Renal cortical epithelial cell (primary cell): ENCODE results near the gene DCP1B.

- RRBS, result no CpG with 5 or more reads among the region's 11 CpGs
Observed at GRCh38 chr12:1785881-1786573, 34.3 kb upstream of the LRTM2 start.

DNA sequence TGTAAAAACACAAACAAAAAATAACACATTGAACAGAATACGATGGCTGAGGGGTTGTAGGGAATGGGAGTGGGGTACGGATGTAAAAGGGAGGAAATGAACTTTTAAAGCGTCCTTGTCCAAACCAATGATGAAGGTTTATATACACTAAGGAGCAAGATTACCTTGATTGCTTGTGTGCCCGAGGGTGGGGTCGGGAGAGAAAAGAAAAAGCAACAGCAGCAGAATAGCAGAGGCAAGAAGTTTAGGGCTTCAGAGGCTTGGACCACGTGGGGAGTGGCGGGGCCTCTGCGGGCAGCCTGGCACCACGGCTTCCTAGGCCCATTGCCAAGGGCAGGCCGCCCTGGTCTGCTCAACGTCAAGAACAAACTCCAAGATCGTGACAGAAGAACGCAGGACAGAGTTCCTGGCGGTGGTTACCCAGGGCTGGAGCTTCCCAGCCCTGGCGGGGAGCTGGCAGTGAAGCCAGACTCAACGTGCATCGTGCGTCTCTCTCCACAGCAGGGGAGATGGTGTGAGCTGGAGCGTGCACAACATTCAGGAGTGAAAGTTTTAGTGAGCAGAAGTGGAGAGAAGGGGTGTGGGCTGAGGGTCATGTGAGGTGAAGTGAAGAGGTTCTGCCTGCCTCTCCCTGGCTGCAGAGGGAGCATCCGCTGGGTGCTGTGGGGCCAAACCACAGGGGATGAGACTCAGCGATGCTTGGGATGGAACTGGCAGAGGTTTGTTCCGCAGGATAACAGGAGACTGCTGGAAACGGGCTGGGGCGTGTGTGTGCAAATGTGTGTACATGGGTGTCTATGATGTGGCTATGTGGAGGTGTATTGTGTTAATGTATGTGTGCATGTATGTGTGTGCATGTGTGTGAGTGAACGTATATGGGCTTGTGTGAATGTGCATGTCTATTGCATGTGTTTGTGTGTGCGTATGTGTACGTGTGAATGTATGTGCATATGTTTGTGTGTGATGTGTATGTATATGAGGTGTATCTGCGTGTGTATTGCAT is 13.9 kb upstream of the CACNA2D4 start:
- RRBS, result no CpG with 5 or more reads among the region's 28 CpGs

- RRBS, result no CpG with 5 or more reads among the region's 67 CpGs
Observed at GRCh38 chr12:2003595-2004797, at the start of gene DCP1B. TSS of gene DCP1B (minus strand) at chr12:2004457.

- RRBS, result no CpG with 5 or more reads among the region's 1 CpG
Observed at GRCh38 chr12:2054704-2054996, 1.9 kb downstream of the CACNA1C start.

GRCh38 chr12:2239053-2240007 is 186.5 kb downstream of the CACNA1C start:
- RRBS, result no CpG with 5 or more reads among the region's 29 CpGs

DNA sequence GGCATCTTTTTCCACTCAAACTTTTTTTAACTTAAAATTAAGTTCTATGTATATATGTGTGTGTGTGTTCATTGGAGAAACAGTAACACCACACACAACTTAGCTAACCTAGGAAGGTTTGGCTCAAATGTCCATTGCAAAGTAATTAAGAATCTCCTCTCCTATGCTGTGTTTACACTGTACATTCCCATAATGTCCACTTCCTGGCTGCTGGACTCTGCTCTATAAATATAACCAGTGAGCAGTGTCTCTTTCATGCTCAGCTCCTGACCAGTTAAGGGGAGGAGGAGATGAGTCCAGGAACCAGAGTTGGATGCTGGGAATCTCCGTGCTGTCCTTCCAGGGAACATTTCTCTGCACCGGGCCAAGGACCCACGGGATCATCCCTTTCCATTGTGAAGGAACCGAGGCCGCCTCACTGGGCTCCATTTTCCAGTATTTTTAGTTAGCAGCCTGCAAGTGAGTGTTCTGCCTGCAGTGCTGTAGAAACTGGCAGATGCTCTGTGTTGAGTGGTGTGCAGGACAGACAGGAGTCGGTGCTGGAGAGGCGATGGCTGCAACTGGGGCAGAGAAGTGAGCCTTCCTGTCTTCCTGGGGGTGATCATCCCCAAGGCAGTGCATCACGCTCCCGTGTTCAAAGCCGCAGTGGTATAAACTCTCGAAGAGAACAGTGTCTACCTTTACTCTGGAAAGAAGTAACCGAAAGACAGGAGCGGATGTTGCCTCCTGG is 195.4 kb downstream of the CACNA1C start:
- RRBS, result no CpG with 5 or more reads among the region's 13 CpGs

GRCh38 chr12:2283753-2284275 is 231.0 kb downstream of the CACNA1C start:
- RRBS, result 49% methylated on average over 2 of the region's 12 CpGs

DNA sequence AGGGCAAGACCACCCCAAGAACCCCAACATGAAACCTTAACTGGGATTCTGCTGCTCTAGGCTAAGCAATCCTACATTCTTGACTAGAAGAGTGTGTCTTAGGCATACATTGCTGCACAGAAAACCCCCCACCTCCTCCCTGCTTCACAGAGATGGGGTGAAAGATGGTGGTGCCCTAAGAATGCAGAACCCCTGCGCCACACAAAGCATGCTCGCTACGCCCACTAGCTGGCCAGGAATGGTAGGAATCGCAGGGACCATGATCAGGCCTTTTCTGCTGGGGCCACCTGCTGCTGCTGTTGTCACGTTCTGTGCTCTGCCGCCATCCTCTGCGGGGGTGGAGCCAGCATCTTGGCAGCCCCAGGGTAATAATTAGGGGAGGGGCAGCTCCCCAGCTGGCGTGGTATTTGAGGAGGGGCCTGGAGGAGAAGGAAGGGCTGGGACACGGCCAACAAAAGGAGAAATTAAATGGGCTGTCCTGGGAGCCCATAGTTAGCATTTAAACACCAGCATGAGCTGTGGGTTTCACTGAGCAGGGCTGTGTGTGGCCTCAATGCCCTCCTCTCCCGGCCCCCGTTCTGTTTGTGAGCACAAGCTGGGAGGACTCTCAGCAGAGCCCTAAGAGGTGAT is 324.0 kb downstream of the CACNA1C start:
- RRBS, result no CpG with 5 or more reads among the region's 11 CpGs

DNA sequence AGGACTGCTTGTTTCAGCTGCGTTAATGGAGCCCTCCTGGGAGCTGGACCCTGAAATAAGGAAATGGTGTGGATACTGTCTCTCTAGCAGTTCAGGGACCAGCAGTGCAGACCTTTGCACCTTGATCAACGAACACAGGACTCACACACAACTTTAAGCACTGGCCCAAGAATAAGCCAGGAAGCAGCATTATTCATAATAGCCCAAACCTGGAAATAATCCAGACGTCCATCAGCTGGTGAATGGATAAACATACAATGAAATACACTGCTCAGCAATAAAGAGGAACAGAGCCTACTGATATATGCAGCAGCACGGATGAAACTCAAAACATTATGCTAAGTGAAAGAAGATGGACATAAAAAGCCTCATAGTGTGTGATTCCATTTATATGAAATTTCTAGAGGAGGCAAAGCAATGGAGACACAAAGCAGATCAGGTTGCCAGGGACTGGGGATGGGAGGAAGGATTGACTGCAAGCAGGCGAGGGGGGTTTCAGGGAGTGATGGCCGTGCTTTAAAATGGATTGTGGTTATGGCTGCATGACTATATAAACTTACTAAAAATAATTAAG is 303.9 kb upstream of the FKBP4 start:
- RRBS, result no CpG with 5 or more reads among the region's 6 CpGs

DNA sequence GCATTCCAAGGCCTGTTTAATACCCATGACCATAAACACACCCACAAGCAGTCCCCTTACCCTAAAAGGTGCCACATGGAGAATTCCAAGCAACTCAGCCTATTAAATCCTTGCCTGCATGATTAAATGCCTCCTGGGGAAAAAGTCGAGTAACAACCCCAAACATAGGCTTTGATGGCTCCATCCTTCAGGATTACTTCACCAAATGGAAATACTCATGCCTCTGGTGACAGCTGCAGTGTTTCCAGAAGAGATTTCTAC is 269.3 kb upstream of the FKBP4 start:
- RRBS, result no CpG with 5 or more reads among the region's 1 CpG

DNA sequence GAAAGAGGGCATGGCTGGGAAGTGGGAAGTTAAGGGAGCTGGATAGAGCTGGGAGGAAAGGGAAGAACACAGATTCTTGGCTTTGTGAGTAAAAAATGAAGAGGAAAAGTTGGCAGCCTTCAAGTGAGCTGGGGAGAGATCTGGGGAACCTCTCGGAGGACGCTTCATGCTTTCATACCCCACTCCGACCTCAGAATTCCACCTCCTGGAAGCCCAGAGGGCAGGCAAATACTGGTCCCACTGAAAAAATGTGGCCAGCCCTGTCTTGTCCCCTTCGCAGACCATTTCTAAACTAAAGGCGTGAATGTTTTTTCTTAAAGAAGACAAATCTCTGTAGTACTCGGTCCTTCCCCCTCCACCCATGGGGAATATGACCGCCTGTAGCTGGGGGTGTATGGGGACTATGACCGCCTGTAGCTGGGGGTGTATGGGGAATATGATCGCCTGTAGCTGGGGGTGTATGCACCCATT is 162.8 kb upstream of the FKBP4 start:
- RRBS, result no CpG with 5 or more reads among the region's 9 CpGs

- RRBS, result no CpG with 5 or more reads among the region's 17 CpGs
Observed at GRCh38 chr12:2823561-2824455, 11.0 kb downstream of the NRIP2 start.

DNA sequence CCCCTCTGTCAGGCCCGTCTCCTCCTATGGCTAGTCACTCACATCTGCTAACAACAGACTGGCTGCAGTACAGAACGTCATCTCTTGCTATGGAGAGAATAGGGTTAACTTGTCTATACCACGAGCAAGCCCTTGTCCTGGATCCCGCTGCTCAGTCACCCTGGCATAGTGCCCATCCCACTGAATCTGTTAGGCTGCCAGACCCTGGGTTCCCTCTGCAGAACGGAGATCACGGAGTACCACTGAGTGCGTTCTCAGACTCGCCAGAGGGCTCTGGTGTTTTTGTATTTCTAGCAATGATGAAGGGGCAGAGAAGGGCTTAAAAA is 6.2 kb upstream of the NRIP2 start:
- RRBS, result no CpG with 5 or more reads among the region's 8 CpGs

DNA sequence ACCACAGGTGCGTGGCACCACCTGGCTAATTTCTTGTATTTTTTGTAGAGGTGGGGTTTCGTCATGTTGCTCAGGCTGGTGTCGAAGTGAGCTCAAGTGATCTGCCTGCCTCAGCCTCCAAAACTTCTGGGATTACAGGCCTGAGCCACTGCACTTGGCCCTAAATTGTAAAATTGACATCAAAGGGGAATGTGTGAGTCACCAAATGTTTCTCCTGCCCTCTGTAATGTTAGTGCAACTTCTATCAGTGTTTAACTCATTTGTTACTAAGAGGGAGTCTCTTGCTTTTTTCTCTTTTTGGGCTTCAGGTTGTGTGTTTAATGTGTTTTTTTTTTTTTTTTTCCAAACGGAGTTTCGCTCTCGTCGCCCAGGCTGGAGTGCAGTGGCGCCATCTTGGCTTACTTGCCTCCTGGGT is 2.3 kb downstream of the TULP3 start:
- RRBS, result no CpG with 5 or more reads among the region's 8 CpGs

DNA sequence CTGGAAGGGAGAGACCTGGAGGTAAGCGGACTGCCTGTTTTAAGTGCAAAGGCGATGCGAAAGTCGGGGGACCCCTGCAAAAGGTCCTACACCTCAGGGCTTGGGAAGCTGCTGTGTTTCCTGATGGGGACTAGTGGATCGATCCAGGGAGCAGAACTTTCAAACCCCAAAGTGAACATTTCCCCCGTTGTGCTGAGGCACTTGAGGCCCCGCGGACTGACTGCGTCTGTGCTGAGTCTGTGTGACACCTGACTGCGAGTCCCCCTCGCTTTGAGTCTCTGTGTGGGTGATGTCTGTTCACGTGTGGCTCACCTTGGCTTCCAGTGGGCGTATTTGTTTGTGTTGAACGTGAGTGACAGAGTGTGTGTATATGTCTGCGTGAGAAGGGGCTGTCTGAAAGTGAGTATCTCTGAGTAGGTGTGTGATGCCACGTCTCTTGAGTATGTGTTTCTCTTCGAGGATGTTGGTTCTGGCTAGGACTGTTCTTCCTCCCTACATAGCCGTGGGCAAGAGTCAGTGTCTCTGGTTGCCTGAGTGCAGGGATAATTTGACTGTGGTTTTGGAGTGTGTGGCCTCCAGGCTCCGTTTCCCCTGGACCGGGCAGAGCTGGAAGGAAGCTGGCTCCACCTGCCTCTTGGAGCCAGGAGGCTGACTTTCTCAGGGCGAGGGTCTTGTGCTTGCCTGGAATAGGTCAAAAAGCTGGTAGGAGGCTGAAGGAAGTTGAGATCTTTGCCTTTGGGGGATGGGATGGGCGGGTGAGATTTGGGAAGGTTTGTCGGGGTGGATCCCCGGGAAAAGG is 1.3 kb downstream of the TEAD4 start:
- RRBS, result no CpG with 5 or more reads among the region's 24 CpGs

DNA sequence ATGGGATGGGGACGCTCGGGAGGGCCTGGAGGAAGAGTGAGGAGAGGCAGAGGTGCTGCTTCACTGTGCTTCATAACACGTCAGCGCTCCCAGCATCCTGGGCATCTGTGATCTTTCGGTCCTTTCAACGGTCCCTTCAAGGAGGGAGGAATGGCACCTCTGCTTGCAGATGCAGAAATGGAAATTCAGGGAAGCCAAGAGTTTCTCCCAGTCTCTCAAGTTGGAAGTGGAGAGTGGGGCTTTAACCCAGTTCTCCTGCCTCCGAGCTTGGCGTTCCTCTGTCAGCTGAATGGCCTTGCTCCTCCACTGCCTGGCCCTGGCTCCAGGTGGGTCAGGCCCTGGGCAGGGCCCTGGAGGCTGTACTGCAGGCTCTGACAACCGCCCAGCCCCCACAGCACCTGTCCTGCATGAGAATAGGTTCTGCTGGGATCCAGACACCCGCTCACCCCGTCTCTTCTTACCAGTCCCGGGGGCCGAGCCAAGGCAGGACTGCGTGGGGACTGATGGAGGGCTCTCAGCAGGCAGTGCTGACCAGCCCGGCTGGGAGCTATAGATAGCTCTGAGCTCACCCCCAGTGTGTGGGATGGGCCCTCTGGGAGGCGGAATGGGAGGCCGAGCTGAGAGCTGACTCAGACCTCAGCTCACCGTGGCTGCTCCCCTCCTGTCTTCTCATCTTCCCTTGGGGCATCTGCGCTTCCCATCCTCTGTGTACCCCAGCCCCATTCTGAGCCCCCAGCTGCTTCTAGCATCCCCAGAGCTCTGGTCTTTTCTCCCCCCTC is 39.5 kb downstream of the TEAD4 start:
- RRBS, result 64% methylated on average over 4 of the region's 19 CpGs

- RRBS, result no CpG with 5 or more reads among the region's 6 CpGs
Observed at GRCh38 chr12:3091755-3092376, 14.7 kb downstream of the TSPAN9 start.

- RRBS, result no CpG with 5 or more reads among the region's 25 CpGs
Observed at GRCh38 chr12:3106601-3107898, 29.9 kb downstream of the TSPAN9 start.

- RRBS, result no CpG with 5 or more reads among the region's 12 CpGs
Observed at GRCh38 chr12:3158723-3159444, 81.7 kb downstream of the TSPAN9 start.

- RRBS, result 52% methylated on average over 6 of the region's 37 CpGs
Observed at GRCh38 chr12:3200981-3202137, 124.2 kb downstream of the TSPAN9 start.